Measurements from ENCODE around the genes CHST6 and ADAT1.

GRCh38 chr16:75412381-75412962 lies 20.8 kb downstream of the CFDP1 start:
- RRBS = no CpG with 5 or more reads among the region's 5 CpGs

DNA sequence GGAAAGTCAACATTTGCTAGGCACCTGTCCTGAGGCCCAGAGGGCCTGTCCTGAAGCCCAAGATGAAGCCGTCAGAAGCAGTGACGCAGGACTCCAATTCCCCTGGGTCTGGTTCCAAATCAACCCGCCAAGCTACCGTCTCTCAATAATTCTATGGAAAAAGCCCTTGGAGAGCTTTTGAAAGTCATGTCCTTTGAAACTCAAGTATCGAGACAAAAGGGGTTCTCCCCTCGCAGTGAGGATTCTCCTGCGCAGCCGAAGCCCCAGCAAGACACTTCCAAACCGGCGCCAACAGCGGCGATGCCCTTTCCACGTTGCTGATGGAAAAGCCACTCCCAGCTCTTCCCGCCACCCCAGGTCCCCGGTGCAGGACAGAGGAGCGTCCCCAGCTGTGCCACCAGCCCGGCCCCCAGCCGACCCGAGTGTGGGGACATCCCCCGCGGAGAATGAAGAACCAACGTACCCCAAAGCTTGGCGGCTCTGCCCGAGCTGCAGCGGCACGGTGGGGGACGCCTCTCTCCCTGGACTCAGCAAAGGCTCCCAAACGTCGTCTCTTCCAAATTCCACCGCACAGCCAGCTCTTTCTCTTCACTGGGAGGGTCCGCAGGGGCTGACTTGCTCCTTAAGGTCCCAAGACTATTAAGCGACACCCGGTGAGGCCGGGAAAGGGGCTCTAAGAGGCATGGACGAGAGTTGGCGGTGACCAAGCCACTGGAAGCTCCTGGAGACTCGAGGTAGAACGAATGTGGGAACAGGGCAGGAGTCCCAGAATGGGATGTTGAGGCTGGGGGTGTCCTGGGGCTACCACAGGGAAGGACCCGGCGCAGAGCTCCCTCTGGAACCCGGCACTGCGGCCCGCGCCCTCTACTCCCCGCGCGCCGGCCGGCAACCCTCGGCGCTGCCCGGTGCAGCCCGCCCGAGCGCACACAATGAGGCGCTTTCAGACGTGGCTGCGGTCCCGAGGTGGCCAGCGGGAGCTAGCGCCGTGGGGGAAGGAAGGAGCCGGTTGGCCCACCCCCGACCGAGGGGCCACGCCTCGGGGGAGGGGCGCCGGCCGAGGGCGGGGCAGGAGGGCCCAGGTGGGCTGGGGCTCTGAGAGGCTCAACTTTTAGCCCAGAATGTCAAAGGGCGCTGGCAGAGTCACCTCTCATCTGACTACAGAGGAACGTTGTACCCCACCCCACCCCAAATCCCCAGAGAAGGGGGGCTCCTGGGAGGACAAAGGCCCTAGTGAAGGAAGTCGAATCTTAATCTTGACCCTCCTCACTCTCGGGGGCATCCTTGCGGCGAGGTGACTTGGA lies at the start of gene CHST6:
Gene CHST6, minus strand, starts transcription at position 965 of the 1,301 bp plus-strand sequence.
- RRBS = 28% methylated on average over 22 of the region's 77 CpGs

DNA sequence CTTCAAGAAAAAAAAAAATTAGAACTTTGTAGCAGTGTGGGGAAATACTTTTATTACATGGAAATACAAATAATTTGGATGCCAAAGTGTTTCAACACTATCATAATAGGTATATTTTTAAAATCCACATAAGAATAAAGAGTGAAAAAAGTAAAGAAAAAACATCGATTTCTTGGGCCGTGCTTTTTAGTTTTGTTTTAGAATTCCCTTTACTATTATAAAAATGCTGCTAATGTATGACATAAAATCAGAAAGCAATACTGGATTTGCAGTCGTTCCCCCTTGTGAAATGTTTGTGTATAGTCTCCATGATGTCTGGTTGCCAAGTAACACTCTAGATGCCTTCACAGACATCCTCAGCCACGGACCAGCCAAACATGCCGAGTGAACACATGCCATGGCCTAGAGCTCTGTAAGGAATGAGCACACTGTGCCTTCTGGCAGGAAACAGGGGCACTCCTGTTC lies 6.5 kb upstream of the CHST6 start:
- RRBS = no CpG with 5 or more reads among the region's 5 CpGs

DNA sequence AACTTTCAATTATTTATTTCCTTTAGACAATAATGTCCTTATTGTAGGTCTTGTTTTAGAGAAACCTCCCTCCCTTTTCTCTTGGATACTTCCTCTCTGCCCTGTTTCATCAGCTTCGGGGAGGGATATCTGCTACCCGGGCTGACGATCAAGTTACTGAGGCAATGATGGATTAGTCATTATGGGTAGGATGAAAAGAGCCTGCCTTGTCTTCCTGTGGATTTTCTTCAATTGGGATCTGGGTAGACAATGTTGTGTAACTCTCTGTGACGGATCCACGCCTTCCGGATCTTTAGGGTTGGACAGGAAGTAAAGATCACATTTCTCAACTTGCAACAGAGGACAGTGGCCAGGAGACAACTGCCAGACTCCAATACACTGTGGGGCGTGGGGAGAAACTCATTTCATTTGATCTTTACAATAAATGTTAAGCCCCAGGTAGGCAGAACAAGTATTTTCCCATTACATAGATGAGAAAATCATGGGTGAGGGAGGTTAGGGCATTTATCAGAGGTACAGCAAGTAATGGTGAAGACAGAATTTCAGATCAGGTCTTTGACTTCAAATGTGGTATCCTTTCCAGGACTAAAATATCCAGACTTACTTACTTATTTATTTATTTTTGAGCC lies 11.4 kb upstream of the CHST6 start:
- RRBS = no CpG with 5 or more reads among the region's 7 CpGs

GRCh38 chr16:75620149-75620934 lies 2.7 kb downstream of the ADAT1 start:
- RRBS = no CpG with 5 or more reads among the region's 20 CpGs

DNA sequence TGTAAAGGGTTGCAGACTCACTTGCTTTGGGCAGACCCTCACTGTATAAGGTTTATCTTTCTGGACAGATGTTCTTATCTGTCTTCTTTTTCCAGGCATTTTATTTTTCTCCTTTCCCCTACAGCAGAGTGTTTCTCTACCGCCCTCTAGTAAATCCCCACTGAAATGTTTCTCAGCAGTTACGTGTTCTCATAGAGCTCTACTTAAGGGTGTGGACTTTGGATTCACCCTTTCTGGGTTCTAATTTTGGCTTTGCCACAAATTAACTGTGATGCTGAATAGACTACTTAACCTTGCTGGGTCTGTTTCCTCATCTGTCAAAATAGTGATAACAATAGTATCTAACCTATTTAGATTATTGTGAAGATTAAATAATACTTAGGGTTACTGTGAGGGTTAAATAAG lies 1.9 kb downstream of the ADAT1 start:
- RRBS = no CpG with 5 or more reads among the region's 2 CpGs

GRCh38 chr16:75623095-75623691 lies at the start of gene ADAT1:
Gene ADAT1 (minus strand): TSS chr16:75623281.
- RRBS = 3% methylated on average over 33 of the region's 49 CpGs

DNA sequence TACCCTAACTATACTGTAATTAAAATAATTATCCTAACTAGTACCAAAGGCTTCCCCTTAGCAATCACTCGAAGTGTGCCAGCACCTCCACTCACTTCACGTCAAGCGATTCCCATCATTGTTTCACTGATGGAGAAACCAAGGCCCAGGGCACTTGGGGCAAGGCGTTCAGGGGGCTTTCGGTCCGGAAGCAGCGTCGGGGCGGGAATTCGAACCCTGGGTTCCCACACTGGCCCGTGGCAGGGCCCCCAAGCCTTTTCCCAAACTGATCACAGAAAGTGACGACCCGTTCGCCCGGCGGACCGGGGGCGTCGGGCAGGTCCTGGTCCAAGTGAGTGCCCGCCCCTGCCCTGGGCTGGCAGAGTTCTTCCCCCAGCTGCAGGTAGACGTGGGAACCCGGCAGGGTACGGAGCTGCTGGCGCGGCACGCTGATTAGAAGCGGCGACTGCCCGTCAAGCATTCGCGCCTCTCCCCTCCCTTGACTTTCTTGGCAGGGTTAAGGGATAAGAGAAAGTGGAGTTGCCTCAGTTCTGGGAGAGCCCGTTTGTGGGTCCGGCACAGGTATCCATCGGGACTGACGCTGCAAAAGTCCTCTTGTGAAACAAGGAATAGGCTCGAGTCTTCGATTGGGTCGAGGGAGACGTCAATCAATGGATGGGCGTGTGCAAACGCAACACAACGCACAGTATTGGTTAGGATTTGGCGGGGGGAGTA lies 726 bp upstream of the MON1B start:
- RRBS = 5% methylated on average over 14 of the region's 43 CpGs

- RRBS = 3% methylated on average over 8 of the region's 20 CpGs
Observed at GRCh38 chr16:77191442-77192043, 553 bp downstream of the MON1B start.

DNA sequence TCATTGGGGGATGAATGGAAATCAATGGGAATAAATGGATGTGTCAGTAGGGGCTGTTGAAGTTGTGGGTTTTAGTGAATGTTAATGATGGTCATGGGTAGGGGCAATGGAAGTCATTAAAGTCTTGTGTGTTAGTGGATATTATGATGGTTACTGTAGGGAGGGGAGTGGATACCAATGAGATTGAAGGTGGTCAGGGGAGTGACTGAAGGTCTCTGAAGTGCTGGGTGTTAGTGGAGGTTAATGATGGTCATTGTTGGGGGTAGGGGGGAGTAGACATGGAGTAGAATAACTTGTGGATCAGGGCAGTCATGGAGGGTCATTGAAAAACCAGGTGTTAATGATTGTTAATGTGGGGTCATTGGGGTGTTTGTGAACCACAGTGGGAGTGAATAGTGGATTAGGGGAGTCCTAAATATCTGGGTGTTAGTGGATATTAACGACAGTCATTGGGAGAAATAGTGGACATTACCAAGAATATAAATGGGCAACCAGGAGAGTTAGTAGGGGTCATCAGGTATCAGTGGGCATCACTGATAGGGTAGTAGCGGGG lies 1.5 kb downstream of the MON1B start:
- RRBS = no CpG with 5 or more reads among the region's 2 CpGs

- RRBS = no CpG with 5 or more reads among the region's 1 CpG
Observed at GRCh38 chr16:77776454-77776718, 12.0 kb upstream of the VAT1L start.

DNA sequence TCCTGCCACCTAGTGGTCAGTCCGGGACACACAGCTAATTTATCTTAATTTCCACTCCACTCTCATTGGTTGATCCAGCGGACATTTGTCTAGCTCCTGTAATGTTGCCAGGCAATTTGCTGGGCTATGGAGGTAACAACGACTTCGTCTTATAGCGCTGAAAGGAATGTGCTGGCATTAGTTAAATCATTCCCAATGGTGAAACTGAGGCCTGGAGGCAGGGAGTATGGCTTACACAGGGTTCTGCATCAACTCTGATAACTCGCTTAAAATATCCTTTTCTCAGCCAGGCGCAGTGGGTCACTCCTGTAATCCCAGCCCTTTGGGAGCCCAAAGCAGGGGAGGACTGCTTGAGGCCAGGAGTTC lies 19.2 kb upstream of the CLEC3A start:
- RRBS = 16% methylated on average over 1 of the region's 7 CpGs

DNA sequence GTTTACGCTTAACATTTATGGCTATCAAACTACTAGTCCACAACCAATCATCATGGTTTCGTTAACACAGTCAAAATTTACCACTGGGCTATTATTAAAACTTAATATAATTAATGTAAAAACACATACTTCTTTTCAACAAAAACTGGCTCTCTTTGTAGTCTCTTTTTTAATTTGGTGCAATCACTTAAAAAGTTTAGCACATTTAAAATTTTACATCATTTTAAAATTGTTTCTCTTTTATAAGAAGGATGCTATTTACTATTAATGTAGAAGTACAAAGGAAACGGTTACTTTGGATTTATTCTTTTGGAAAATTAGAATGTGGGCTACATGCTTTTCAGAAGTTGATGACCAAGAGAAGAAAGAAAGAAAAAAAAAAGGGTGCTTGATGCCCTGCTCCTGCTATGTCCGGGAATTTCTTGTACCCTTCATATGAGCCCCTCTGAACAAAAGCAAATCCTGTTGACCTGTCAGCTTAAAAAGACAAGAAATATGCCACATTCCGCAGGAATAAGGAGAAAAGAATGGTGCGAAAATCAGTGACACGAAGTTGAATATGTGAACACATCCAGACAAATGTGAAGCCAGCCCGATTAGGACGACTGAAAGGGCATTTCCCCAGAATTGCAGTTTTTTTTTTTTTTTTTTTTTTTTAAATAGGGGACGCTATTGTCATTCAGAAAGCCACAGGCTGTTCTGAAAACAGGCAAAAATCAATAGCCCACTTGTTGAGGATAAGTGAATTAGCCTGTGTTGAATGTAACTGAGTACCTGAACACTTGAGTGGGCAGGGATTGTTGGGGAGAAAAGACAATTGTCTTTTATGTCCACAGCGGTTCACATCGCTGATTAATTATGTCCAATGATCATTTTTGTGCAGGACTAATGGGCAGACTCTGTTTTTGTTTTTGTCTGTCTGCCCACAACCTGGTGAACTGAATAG lies 506.9 kb downstream of the WWOX start:
- RRBS = no CpG with 5 or more reads among the region's 12 CpGs

- RRBS = no CpG with 5 or more reads among the region's 13 CpGs
Observed at GRCh38 chr16:78714003-78714765, 614.7 kb downstream of the WWOX start.

GRCh38 chr16:78815488-78816269 lies 716.2 kb downstream of the WWOX start:
- RRBS = no CpG with 5 or more reads among the region's 6 CpGs

- RRBS = no CpG with 5 or more reads among the region's 2 CpGs
Observed at GRCh38 chr16:78829616-78830332, 730.3 kb downstream of the WWOX start.

DNA sequence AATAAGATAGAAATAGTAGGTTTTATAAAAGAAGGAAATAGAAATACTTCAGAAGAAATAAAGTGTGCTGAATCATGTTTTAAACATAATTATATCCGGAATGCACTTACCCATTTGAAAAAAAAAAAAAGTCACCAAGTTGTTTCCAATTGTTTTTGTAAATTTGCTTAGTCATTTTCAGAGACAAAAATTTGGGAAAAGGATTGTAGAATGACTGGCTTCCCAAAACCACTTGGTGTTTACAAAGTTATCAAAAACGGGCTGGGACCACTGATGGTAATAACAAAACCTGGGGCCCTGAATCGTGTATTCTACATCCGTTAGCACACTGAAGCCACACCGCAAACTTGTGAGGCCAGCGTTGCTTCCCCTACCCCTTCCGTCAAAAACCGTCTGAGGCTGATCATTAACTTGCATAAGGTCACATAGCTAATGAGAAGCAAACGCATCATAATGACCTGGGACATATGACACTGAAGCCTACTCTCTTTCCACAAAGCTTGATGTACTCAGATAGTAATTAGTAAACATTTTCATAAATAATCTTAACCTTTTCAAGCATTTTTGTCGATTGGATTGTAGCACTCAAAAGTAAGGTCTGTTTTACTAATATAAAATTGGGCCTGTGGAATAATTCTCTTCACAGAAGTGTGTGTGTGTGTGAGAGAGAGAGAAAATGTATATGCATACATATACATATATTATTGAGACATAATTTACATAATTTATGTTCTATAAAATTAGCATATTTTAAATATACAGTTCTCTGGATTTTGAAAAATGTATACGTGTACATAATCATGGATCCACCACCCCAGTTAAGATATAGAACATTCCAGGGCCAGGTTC lies 704.2 kb downstream of the MAF start:
- RRBS = no CpG with 5 or more reads among the region's 11 CpGs

DNA sequence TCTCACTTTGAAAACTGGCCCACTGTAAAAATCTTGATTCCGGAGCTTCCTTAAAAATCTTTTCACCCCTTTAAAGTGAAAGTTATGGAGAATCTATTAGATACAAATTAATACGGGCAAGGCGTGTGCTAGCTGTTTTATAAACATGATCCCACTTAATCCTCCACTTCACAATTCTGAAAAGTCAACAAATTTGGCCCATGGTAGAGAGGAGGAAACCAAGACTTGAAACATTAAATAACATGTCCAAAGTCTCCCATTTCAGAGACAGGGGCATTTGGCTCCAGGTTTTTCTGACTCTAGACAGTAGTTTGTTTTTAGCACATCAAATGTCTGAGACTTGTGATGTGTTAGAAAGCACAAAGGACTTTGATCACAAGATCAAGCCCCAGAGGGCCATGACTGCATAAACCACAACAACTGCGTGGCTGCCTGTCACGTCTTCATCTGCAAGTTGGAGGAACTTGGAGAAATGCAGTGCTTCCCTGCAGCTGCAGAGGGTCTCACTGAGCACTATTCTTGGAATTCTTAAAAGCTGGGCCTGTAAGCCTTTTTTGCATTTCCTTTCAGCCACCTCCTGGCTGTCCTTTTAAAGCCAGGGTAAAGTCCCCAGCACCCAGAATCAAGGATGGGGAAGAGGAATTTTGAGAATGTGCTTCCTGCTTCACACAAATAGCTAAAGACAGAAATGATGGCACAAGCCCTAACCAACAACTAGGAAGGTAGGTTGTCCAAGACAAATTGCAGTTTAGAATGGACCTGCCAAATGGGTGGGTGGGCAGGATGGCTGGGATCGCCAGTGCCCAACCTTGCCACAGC lies 431.4 kb downstream of the MAF start:
- RRBS = no CpG with 5 or more reads among the region's 6 CpGs

- RRBS = no CpG with 5 or more reads among the region's 4 CpGs
Observed at GRCh38 chr16:79328871-79329257, 271.7 kb downstream of the MAF start.

- RRBS = no CpG with 5 or more reads among the region's 6 CpGs
Observed at GRCh38 chr16:79597102-79597962, 3.2 kb downstream of the MAF start.